Panc1 (cell line): ENCODE data around the genes CENPJ, MTMR6 and RNF6.

DNA sequence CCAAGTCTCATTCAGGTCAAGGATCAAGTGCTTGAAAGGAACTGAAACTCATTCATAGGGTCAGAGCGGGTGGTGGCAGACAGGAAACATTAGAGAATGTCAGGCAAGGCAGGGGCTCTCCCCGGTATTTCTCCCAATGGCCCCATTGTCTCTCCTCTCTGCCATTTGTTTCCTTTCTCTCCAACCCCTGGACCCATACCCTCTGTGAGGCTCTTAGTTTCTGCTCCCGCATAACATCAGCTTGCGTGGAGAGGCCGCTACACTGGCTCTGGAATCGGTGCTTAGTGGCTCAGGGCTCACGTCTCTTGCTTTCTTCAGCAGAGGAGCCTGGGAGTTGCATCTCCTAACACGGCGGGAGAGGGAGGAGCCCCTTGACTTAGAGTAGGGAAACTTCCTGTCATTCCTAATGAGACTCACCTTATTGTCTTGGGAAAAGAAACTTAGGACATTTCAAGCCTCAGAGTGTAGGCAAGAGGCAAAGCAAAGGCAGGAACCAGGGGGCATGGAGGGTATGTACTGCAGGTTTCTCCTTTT lies 35.5 kb upstream of the SPATA13 start:
- RRBS, 2 experiments, result no CpG with 5 or more reads among the region's 9 CpGs

GRCh38 chr13:24127086-24127704 lies 33.3 kb upstream of the SPATA13 start:
- RRBS, 2 experiments, result no CpG with 5 or more reads among the region's 3 CpGs

DNA sequence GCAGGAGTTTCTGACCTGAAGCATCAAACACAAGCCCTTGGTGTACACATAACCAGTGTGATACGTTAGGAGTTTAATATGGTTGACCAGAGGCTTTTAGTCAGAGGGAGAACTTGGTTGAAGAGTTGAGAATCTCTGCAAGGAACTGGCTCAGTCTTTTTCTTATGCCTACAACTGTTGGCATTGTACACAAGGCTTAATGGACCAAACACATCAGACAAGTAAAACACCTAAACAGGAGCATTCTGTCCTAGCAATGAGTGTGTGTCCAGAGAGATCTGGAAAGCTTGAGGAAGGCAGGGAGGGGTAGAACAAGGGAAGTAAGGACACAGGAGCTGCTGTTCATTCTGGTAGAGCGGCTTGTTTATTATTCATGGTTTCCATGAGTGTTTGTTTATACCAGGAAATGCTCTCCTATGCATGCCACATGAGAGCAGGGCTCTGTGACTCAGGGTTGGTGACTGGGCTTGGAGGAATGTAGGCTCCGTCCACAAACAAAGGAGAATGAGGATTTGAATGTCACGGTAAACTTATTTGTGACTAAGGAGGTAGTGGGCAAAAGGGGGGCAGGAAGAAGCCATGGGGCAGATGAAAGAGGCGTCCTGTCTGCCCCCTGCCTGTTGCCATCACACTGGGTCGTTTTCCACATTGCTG lies 11.9 kb upstream of the SPATA13 start:
- RRBS, 2 experiments, result no CpG with 5 or more reads among the region's 6 CpGs

DNA sequence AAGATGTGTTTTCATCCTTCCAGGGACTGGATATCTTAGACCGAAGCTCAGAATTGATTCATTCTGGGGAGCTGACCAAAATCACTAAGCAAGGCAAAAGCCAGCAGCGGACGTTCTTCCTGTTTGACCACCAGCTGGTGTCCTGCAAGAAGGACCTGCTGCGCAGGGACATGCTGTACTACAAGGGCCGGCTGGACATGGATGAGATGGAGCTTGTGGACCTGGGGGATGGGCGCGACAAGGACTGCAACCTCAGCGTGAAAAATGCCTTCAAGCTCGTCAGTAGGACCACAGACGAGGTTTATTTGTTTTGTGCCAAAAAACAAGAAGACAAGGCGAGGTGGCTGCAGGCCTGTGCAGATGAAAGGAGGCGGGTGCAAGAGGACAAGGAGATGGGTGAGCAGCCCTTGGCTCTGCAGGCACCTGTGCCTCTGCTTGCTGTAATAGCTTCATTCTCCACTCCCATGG lies 12.0 kb upstream of the C1QTNF9 start:
- RRBS, 2 experiments, result no CpG with 5 or more reads among the region's 12 CpGs

DNA sequence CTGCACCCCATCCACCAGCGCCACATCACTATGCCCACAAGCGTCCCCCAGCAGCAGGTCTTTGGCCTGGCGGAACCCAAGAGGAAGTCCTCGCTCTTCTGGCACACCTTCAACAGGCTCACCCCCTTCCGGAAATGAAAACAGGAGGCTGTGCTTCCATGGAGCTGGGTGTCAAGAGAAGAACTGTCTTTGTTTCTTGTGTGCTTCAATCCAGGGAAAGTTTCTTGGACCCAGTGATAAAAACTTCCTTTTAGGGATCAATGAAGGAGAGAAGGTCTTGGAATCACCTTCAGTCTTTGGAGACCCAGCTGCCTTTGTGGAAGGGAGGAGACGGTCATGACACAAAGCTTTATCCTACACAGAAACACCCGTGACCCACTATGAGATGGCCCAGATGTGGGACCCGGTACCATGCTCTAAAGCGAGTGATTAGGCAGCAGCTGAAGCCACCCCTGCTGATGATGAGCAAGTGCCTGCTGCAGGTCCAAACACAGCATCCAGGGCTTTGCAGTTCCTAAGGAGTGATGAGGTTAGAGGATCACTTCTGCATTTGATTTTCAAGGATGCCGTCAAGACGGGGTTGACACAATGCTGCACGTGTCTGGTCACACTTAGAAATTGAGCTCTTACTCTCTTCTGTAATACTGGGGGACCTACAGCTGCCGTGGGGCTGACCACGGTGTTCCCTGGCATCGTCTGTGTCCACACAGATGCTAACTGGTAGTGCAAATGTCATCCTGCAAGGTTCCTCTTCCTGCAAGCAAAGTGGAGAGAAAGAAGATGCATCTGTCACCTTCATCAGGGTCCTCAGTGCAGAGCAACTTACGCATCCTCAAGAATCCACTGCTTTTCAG lies 6.5 kb upstream of the C1QTNF9 start:
- RRBS, 2 experiments, result no CpG with 5 or more reads among the region's 16 CpGs

DNA sequence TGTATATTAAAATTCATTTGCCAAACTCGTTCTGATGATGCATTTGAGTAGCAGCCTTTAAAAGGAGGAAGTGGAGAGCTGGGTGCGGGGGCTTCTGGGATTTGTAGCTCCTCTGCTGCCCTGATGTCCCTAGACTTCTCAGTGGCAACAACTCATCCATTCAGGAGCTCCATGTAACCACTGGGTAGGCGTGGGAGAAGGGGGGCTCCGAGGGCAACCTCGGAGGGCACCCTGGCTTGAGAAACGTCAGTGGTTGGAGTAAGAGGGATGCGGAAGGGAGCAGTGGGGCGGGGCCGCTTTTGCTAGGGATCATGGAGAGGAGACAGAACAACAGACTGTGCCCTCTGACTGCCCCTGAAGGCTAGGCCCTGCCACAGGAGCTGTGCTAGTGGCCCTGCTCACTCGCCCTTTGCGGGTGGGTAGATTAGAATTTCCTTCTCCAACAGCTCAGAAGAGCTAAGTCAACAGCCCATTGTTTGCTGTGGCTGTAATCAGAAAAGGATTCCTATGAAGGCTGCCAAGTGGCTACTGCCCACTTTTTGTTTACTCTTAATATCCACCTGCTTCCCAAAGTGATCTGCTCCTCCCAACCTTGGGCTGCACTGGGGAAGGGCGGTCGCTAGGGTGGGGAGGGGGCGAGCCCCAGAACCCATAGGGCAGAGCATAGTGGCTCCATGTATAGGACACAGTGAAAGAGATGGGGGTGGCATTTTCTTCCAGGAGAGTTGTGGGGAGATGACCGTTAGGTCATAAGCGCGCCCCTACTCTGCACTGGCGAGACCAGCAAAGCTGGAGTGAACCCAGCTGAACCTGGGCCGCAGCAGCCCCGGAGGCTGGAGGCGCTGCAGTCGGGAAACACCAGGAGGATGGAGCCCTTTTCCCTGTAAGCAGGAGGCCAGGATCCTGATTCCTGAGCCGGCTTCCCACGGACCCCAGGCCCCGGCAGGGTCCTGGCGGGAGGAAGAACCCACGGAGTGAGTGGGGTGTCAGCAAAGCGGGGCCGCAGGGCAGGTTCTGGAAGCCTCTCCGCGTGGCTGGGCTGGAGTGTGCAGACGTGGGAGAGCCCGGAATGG lies 2.0 kb upstream of the C1QTNF9 start:
- RRBS, 2 experiments, result 77 to 88% methylated on average over 4 to 7 of the region's 33 CpGs

- RRBS, 2 experiments, result no CpG with 5 or more reads among the region's 9 CpGs
Measured at GRCh38 chr13:24469456-24469870, 43.1 kb downstream of the PARP4 start.

DNA sequence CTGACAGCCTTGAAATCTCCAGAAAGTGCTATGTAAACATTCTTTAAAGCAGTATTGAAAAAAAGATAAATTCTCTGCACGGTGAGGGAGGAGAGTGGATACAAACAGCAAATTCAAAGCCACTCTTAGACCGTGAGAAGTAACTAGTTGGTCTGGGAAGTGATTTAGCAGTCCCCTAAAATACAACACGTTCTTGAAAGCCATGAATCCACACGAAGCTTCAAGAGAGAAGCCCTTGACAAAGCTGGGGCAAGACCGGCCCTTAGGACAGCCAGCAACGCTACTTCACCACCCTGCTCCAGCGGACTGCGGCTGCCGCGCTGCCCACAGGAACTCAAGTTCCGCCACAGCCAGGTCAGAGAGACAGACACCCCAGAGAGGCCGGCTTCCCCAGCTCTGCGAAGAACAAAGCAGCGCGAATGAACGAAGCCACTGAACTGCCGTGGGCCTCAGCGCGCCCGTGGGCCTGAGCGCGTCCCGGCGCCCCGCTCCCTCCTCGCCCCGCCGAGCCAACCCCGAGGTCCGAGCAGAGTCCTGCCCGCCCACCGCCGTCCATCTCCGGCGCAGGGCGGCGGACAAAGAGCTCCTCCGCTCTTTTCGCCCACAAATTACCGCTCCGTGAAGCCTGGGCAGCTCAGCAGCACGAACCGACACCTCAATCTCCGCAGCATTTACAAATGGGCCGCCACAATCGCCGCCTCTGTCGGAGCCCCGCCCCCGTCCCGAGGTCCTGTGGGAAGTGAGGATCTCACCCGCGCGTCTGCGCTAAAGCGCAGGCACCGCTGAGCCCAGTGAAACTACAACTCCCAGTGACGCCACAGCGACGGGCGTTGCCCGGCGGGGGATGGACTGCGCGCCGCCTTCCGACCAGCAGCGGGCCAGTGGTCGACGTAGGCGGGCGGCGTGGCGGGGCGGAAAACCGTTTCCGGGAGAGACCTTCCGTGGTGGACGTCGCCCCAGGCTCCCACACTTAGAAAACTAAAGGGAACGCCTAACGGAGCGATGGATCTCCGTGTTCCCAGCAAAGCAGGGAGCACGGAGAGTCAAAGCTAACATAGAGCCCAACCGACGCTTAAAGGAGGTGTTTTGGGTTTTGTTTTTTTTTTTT lies at the start of gene CENPJ:
TSS of gene CENPJ (minus strand) at position 713 of the 1,108 bp plus-strand sequence.
- RRBS, 2 experiments, result under 1 to 5% methylated on average over 32 to 34 of the region's 87 CpGs

- RRBS, 2 experiments, result 2 to 7% methylated on average over 23 to 26 of the region's 53 CpGs
Measured at GRCh38 chr13:25287164-25287727, at the start of gene MTMR6. Gene MTMR6, minus strand, starts transcription at chr13:25287488.

GRCh38 chr13:26012869-26013540 lies 38.8 kb downstream of the SHISA2 start:
- RRBS, 2 experiments, result no CpG with 5 or more reads among the region's 19 CpGs

DNA sequence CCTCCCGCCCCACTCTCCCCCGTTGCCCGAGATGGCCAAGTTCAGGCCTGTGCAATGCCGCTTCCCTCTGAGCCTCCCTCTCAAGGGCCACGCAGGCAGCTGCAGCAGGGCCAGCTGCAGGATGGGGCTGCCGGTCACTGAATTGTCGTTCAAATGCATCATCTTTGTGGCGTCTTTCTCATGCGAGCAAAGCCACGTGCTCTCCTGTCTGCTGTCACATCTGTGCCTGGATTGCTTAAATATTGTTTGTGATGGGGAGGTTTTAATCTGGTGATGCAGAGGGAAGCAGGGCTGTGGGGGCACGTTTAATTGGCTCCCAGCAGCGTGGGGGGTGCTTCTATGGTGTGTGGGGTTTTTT lies 26.6 kb downstream of the SHISA2 start:
- RRBS, 2 experiments, result no CpG with 5 or more reads among the region's 12 CpGs

- RRBS, 2 experiments, result under 1 to 8% methylated on average over 6 to 13 of the region's 49 CpGs
Measured at GRCh38 chr13:26222106-26222661, at the start of gene RNF6. Gene RNF6, minus strand, starts transcription at chr13:26222314.

- RRBS, 2 experiments, result no CpG with 5 or more reads among the region's 10 CpGs
Measured at GRCh38 chr13:26956458-26957232, 196.1 kb upstream of the GPR12 start.

DNA sequence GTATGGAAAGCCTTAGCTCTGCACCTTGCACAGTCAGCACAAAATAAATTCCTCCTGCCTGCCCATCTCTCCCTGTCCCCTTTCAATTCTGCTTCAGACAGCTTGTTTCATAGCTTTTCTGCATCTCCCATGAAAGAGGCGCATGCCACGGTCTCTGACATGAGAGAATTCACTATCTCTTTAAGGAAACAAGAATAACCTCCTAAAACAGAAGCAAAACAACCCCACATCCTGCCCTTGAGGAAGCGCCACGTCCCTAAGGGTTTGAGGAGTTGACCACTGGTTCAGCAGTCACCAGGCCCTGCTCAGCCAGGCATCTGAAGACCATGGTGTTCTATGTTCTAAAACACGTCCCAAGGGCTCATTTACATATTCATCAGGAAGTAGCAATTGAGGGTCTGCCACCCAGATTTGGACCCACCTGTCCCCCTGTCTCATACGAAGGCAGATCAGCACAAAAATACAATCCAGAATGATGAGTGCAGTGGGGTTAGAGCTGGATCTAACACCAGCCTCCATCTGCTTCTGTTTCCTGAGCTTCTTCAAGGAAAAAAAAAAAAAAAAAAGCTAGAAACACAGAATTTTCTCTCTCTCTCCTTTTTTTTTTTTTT lies 174.2 kb downstream of the USP12 start:
- RRBS, 2 experiments, result no CpG with 5 or more reads among the region's 6 CpGs

DNA sequence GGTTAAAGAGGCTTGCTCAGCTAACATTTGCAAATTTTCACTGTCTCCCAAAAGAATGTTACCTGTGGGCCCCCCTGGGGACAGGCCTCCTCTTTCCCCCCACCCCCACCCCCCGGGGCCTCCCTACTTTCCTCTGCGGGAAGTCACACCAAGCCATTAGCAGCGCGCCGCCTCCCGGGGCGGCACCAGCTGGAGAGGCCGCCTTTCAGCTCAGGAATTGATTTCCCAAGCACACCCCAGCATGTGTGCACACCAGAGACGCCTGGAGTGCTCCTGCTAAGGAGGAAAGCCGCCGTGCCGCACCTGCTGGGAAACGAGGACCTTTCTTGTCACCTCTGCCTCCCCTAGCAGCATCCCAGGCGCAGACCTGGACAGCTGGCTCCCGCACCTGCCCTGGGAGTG lies 165.2 kb downstream of the USP12 start:
- RRBS, 2 experiments, result 2 to 7% methylated on average over 6 of the region's 15 CpGs

GRCh38 chr13:27018645-27019123 lies 152.9 kb downstream of the USP12 start:
- RRBS, 2 experiments, result 47 to 63% methylated on average over 2 of the region's 12 CpGs

DNA sequence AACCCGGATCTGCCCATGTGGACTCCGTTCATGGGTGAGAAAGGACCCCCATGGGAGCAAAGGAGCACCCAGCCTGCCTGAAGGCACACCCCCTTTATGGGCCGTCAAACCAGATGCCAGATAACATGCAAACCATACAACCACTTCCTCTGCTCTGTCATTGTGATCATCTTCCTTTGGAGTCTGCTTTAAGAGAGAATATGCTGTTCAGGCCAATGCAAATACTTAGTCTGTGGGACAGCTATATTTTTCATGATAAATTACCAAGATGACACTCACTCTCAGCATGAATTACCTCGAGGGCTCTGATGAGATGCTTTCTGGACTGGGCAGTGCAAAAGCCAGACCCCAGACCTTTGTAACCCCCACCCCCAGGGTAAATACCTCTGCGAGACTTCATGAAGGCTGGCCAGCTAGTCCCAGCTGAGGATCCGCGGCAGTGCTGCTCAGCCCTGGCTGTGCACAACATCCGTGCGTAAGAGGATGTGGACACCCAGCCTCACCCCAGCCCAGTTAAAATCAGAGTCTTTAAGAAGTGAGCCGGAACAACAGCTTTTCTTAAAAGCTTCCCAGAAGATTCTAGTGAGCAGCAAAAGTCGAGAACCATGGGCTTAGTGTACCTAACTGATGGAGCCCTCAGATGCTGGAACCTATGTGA lies 126.5 kb downstream of the USP12 start:
- RRBS, 2 experiments, result no CpG with 5 or more reads among the region's 11 CpGs

DNA sequence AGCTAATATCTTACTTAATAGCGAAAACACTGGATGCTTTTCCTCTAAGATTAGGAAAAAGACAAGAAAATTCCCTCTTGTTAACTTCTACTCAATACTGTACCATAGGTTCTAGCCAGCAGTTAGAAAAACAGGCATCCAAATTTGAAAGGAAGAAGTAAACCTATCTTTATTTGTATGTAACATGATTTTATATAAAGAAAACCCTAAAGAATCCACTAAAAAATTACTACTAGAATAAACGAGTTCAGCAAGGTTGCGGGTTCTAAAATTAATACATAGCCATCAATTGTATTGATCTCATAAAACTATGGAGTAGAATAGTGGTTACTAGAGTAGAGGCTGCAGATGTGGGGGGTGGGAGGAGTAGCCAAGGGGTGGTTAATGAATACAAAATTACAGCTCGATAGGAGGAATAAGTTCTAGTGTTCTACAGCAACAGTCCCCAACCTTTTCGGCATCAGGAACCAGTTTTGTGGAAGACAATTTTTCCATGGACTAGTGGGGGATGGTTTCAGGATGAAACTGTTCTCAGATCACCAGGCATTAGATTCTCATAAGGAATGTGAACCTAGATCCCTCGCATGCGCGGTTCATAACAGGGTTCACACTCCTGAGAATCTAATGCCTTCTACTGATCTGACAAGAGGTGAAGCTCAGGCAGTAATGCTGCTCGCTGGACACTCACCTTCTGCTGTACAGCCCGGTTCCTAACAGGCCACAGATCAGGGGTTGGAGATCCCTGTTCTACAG lies 22.2 kb downstream of the USP12 start:
- RRBS, 2 experiments, result no CpG with 5 or more reads among the region's 10 CpGs

DNA sequence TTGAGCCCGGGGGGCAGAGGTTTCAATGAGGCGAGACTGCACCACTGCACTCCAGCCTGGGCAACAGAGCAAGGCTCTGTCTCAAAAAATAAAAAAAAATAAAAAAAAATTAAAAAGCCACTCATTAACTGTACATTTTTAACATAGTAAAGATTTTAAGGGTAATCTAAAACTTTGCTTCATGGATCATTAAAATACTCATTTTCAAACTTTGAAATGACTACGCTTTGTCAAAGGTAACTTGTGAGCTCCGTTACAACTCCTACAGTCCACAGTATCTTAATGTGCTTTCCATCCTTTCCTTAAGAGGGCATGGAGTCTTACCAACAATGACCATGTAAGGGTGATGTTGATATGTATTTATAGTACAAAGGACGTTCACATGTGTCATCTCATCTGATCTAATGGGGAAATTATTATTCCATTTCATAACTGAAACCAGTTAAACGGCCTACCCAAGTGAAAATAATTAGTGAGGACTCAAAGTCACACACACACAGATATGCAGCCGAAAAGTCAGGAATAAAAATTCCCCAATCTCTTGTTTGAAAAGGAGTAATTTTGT lies 9.7 kb downstream of the USP12 start:
- RRBS, 2 experiments, result no CpG with 5 or more reads among the region's 7 CpGs

GRCh38 chr13:27182919-27183540 lies 11.4 kb upstream of the USP12 start:
- RRBS, 2 experiments, result no CpG with 5 or more reads among the region's 10 CpGs